Left lung (tissue), 1 donor: Measurements from ENCODE around the genes GNAI3, UBL4B and SLC6A17.

- PRO-cap: no peak
Observed at GRCh38 chr1:109298477-109298912, 8.3 kb downstream of the MYBPHL start.

GRCh38 chr1:109347285-109348200, 40.7 kb upstream of the MYBPHL start:
- PRO-cap: no peak

DNA sequence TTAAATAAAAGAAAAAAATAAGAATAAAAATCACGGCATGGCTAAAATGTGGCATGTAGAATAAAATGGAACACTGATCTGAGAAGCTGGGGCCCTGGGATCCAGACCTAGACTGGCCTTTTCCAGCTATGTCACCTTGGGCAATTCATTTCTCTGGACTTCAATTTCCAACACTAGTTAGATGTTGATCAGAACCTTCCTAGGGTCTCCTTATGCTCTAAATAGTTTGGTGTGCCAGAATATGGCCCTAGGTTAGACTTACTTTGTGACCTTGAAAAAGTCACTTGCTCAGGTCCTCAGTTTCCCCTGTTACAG, 1.3 kb downstream of the SYPL2 start:
- PRO-cap: no peak

GRCh38 chr1:109492975-109493545, 834 bp upstream of the CYB561D1 start:
- PRO-cap: no peak

DNA sequence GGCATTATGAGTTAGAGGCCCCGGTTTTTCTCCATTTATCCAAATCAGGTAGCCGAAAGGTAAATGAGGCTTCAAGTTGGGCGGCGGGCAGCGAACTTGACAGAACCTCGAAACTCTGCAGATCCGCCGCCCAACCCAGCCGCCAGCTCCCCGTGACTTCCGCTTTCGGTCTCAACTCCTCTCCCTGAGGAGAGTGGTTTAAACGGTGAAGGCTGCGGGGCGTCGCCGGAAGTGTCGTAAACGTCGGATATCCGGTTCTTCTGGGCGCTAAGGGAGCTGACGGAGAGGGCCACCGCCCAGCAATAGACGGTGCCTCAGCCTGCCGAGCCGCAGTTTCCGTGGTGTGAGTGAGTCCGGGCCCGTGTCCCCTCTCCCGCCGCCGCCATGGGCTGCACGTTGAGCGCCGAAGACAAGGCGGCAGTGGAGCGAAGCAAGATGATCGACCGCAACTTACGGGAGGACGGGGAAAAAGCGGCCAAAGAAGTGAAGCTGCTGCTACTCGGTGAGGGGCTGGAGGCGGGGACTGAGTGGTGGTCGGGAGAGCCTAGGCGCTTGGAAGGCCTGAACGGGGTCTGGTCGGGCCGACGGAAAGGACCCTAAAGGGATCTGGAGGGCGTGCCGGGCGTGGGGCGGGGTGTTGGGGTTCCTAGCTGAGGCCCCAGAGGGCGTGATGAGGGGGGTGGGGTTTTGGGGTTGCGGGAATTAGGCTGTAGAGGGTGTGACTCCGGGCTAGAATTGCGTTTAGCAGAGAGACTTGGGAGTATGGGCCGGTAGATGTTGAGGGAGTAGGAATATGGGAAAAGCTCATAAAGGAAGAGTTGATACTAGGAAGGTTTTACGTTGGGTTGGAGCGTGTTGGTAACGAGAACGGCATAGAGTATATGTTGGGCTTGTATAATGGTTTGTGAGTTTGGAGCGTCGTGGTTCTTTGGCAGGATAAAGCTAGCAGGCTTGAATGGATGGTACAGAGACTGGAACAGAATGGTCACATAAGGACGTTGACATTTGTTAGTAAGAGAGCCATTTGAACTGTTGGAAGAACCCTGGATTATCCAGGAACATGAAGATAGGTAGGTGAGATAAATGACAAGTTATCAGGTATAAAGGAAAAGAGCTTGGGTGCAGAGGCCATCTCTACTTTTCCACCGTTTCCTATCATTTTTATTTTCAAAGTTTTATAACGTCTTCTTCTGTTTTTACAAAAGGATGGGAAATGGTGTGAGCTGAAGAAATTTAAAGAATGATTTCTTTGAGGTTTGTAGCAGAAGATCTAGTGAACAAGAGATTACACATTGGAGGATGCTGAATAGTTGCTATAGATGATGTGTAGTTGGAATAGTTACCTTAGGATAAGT, at the start of gene GNAI3:
GNAI3 (plus strand) TSS at position 279 of the 1,355 bp plus-strand sequence.
- PRO-cap: bidirectional peak, plus-strand start at position 299 of the sequence, minus-strand start at position 173 of the sequence; bidirectional peak, plus-strand start at position 551 of the sequence, minus-strand start at position 574 of the sequence

GRCh38 chr1:109610817-109611326, 8.5 kb downstream of the GNAT2 start:
- PRO-cap: no peak

GRCh38 chr1:109617224-109617963, 2.0 kb downstream of the GNAT2 start:
- PRO-cap: no peak

DNA sequence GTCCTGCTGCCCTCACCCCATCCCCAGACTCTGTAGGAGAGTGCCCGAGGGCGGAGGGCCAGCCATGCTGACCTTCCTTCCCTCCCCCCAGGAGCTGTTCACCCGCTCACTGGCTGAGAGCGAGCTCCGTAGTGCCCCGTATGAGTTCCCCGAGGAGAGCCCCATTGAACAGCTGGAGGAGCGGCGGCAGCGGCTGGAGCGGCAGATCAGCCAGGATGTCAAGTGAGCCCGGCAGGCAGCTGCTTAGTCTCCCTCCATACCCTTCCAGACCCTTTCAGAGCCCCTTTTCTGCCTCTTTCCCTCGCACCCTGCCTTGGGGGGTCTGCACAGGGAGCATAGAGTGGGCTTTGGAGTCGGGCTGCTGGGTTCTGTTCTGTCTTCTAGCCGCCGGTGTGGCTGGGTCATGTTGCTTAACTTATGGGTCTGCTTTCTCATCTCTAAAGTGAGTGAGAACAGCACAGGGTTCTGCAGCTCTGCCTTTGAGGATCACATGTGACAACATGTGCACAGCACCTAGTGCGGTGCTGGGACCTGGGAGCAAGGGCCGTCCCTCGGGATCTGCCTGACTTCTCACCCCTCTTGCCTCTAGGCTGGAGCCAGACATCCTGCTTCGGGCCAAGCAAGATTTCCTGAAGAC, 6.1 kb downstream of the AMPD2 start:
- PRO-cap: no peak

- PRO-cap: no peak
Observed at GRCh38 chr1:109631369-109632176, 11.9 kb downstream of the AMPD2 start.

DNA sequence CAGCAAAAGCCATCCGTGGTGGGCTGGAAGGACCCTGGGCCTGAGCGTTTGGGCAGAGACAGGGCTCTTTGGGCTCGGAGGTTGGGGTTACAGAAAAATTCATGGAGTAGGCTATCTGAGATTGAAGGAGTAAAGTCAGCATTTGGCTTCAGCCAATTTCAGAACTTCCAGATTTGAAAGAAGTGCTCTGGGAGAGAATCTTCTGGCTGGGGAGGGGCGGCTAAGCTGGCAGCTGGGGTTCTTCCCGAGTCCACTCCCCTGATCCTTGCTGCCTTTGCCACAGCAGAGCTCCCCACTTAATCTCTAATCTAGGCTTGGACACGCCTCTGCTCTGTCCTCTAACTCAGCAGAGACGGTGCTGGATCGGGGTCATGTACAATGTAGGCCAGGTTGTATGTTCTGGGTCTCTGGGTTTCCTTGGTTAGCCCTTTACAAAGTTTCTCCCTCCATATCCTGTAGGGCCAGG, 10.0 kb upstream of the GSTM3 start:
- PRO-cap: no peak

- PRO-cap: no peak
Observed at GRCh38 chr1:109764812-109765317, 1.1 kb upstream of the EPS8L3 start.

DNA sequence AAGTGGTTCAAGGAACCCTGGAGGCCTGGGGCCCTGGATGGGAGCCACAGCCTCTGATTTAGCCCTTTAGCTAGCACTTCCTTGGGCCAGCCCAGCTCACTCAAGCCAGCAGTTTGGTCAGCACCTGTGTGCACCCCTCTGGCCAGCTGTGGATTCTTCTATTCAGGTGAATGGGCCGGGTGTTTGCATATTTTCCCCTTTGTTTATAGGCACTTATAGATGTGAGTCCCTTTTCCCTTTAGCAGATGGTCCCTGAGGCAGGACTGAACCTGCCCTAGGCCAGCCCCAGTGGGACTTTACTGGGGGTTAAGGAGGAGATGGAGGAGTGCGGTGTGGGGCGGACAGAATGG, 18.9 kb upstream of the EPS8L3 start:
- PRO-cap: no peak

- PRO-cap: bidirectional peak, plus-strand start at chr1:109852577, minus-strand start at chr1:109852466
Observed at GRCh38 chr1:109852369-109852775, 58.3 kb upstream of the CSF1 start.

GRCh38 chr1:109983246-109983635, 1.3 kb upstream of the AHCYL1 start:
- PRO-cap: no peak

- PRO-cap: no peak
Observed at GRCh38 chr1:110011543-110012646, 22.5 kb upstream of the STRIP1 start.

- PRO-cap: no peak
Observed at GRCh38 chr1:110050607-110051005, 16.2 kb downstream of the STRIP1 start.

DNA sequence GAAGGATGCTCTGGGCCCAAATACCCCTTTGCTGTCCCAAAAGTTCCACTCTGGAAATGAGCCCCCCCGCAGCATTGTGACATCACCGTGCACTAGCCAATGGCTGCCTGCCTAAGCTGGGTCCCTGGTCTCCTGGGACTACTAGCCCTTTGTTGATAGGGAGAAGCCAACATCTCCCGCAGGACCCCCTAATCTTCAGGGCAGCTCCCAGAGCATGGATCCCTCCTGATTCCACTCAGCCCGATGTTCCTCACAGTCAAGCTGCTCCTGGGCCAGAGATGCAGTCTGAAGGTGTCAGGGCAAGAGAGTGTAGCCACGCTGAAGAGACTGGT, at the start of gene UBL4B:
UBL4B (plus strand) TSS at position 152 of the 332 bp plus-strand sequence.
- PRO-cap: no peak

DNA sequence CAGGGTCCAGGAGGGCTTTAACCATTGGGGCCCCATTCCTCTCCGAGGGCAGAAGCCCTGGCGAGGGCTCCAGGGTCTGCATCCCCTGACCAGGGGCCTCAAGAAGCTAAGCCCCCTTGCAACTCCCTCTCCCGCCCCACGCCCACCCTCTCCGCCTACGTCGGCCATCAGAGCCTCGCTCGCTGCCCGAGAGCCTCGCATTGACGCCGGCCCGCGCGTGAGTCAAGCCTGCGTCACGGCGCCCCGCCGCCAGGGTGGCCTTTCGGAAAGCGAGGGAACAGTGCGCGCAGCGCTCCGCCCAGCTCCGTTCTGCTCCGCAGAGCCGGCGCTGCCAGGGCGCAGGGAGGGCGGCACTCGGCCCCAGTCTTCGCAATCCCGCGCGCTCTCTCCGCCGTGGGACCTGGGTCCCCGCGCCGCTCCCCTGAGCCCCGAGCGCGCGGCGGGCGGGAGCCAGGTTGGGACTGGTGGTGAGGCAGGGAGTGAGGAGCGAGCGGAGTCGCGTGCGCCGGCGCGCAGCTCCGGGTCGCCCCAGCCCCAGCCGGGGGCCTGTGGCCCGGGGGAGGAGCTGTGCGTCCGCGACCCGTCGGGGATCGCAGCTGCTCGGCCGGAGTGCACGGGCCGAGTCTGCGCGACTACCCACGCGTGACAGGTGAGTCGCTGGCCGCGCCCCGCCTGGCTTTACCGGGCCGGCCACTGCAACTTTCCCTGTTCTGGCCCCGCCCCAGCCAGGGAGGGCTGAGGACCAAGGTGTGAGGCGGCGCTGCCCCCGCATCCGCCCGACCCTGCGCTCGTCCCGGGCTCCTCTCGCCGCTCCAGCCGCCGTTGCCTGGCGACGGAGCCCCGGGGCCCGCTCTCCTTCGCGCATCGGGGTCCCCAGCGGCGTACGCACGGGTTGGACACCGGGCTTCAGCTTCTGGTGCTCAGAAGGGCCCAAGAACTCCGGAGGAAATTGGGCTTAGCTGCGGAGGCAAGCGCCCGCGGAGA, at the start of gene SLC6A17:
SLC6A17 (plus strand) TSS at position 260 of the 984 bp plus-strand sequence.
- PRO-cap: no peak

DNA sequence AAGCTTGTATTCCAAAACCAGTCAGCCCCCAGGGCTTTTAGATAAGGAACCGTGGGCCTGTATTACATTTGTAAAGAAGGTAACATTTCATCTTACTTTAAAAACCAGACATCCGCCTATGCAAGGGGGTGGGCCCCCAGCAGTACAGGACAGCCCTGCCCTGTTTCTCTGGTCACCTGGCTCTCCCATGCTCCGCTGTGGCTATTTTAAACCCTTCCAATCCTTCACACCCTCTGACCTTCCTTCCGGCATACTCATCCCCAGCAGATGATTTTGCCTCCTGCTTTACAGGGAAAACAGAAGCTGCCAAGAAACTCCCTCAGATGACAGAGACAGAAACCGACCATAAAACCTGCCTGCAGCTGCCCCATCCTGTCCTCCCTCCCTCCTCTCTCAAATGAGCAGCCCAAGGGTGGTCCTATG, 21.9 kb upstream of the KCNC4 start:
- PRO-cap: no peak

DNA sequence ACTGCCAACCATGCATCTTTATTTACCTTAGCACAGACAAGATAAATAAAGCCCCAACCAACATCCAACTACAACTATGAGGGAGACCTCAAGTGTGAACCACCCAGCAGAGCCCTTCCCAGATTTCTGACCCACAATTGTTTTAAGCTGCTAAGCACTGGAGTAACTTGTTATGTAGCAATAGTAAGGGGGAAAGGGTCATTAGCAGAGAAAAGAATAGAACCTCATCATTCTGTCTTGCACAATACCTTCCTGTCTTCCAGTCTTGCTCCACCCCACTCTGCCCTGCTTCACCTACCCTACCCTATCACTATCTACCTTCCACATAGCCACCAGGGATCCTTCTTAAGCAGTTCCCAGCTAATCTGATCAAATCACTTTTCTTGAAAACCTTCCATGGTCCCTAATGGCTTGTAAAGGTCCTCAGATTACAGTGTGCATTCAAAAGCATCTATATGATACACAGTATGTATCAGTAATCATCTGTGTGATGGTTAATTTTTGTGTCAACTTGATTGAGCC, 19.7 kb upstream of the RBM15 start:
- PRO-cap: unidirectional peak, minus-strand start at position 128 of the sequence